ENCODE measurements around the genes TXNDC5, GCNT2 and MAK.

- PRO-cap, result no peak
These were observed 20.9 kb upstream of the SNRNP48 start for GRCh38 chr6:7568970-7569634.

DNA sequence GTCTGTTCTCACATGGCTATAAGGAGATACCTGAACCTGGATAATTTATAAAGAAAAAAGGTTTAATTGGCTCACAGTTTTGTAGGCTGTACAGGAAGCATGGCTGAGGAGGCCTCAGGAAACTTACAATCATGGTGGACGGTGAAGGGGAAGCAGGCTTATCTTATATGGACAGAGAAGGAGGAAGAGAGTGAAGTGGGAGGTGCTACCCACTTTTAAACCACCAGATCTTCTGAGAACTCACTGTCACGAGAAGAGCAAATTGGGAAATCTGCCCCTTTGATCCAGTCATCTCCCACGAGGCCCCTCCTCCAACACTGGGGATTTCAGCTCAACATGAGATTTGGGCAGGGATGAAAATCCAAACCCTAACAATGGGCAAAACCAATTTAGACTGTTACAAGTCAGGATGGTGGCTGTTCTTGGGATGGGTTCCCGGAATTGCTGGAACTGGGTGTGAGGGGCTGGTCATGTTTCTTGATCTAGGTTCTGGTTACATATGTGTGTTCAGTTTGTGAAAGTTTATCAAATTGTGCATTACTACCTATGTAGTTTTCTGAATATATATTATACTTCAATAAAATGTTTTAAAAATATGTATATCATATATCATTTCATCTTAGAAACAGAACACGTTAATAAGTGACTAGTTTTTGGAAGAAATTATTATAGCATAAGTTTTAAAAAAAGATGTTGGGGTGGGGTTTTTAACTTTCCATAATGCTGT lies 24.3 kb upstream of the BMP6 start:
- PRO-cap, result no peak

DNA sequence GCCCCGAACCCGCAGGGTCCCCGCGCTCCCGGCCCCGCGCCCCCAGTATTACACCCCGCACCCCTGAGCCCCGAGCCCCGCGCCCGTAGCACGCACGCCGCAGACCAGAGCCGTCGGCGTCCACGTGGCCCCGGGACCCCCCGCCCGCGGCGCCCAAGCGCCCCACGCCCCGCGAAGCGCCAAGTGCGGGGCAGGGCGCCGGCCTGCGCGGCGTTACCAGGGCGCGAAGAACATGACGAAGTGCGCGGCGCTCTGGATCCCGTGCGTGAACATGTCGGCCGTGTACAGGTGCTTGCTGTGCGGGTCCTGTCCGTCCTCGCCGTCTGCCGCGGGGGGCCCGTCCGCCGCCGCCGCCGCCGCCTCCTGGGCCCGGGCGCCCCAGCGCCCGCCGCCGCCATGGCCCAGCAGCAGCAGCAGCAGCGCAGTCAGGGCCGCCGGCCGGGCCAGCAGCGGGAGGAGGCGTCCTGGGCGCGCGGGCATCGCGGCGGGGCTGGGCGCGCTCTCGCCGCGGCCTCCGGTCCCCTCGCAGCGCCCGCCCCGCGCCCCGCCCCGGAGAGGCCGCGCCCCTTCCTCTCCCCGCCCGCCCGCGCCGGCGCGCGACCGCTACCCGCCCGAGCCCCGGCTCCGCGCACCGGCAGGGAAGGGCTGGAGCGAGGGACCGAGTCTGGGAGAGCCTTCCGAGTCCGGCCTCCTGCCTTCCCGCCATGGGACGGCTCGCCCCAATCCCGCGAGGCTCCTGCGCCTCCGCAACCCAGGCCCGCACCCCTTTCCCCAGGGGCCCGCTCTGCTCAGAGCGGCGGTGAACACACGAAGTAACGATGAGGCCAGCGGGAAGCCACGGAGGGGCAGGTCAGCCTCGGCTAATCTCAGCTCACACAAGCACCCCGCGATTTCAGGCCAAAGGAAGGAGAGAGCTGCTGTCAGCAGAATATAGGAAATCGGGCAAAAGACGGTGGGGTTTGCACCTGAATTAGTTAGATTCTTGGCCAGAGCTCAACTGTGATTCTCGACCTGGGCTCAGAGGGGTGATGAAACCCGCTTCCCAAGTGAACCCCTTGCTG lies at the start of gene TXNDC5:
TSS of gene TXNDC5 (minus strand) at position 492 of the 1,061 bp plus-strand sequence.
- PRO-cap, result bidirectional peak, plus-strand start at position 629 of the sequence, minus-strand start at position 492 of the sequence

DNA sequence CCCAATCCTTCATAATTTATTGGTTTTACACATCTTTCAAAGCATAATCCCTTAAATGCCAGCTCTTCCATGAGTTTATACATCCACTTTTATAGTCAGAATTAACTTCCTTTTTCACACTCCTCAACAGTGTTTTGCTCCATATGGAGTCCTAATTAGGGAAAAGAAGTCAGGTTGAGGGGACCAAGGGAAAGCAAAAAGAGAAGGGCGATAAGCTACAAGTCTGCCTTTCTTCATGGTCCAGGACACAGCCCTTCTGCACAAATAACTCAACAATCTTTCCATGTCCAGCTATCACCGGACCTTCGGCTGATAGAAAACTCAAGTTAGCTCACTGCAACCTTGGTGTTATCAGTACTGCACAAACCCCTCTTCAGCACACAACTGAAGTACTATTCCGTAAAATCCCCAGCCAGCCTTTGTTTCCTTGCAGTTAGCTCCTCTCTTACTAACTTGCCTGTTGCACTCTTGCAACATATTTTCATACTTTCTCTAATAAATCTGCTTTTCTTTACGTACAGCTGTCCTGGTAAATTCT lies 2.0 kb downstream of the EEF1E1 start:
- PRO-cap, result no peak

- PRO-cap, result no peak
These were observed 5.8 kb upstream of the EEF1E1 start for GRCh38 chr6:8107981-8108696.

DNA sequence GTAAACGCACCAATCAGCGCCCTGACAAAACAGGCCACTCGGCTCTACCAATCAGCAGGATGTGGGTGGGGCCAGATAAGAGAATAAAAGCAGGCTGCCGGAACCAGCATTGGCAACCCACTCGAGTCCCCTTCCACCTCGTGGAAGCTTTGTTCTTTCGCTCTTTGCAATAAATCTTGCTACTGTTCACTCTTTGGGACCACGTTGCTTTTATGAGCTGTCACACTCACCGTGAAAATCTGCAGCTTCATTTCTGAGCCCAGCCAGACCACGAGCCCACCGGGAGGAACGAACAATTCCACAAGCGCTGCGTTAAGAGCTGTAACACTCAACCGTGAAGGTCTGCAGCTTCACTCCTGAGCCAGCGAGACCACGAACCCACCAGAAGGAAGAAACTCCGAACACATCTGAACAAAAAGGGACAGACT lies 231.8 kb upstream of the SLC35B3 start:
- PRO-cap, result no peak

GRCh38 chr6:9024578-9025369 lies 589.4 kb upstream of the SLC35B3 start:
- PRO-cap, result no peak

GRCh38 chr6:10141199-10141466 lies 273.7 kb downstream of the TFAP2A start:
- PRO-cap, result no peak

- PRO-cap, result no peak
These were observed 3.9 kb downstream of the TFAP2A start for GRCh38 chr6:10410974-10411397.

DNA sequence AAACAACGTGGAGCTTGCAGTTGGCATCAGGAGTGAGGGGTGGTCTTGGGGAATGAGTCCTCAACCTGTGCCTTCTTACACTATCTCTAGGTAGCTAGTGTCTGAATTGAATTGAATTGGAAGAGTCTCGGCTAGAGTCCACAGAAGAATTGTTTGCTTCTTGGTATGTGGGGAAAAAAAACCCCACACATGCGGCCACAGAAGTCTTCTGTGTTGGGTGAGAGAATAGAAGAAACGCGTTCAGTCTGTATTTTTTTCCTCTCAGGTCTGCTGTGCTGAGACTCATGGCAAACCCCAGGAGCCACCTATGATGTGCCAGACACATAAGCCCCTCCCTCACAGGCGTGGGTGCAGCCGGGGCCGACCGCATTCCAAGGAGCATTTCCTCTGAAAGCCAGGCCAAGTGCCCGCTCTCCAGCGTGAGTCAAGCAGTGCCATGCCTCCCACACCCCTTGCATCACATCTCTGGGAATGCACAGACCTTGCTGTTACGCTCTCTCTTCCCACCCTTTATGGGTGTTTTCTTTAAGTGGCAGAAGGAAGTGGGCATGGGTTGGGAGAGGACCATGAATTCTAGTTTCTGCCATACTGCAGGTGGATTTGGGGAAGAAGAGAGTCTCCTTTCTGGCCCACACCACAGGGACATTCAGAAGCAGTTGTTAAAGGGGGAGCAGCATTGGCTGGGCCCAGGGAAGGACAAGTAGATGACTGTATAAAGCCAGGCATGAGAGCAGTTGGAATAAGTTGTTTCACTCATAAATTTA lies 36.9 kb upstream of the TFAP2A start:
- PRO-cap, result no peak

- PRO-cap, result no peak
These were observed 9.6 kb upstream of the GCNT2 start for GRCh38 chr6:10511401-10512017.

DNA sequence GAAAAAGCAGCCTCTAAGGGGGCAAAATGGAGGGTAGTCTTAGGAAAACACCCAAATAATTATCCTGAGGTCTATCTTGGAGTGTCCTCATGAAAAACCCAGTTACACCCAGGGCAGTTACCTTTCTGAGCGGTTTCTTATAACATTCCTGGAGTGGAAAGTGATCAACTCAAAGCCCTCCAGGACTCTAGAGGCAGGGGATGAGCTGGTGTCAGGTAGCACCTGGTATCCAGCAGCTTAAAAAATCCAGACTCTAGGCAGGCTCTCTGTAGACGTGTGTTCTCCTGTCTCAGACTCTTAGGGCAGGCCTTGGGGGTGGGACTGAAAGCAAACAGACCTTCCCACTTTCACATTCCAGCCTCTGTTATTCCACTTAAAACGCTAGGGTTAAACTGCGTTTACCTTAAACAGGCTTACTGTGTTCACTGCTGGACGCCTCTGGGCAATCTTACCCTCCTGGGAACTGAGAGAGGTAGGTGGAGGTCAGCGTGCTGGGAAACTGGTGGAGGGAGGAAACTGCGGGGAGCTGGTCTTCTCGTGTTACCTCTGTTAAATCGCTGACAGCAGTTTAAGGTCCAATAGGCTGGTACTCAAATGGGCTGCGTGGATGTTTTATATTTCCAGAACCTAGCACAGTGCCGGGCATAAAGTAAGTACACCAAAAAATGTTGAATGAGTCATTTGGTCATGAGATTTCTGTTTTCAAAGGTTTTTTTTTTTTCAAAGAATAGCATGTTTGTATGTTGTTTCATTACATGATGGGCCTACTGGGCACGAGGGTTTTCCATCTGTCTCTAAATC lies at the start of gene GCNT2:
TSS of gene GCNT2 (plus strand) at position 406 of the 801 bp plus-strand sequence.
- PRO-cap, result no peak

GRCh38 chr6:10526158-10526634 lies 5.0 kb downstream of the GCNT2 start:
- PRO-cap, result no peak

- PRO-cap, result no peak
These were observed 18.5 kb downstream of the GCNT2 start for GRCh38 chr6:10539467-10540182.

GRCh38 chr6:10565876-10566468 lies 44.8 kb downstream of the GCNT2 start:
- PRO-cap, result no peak

- PRO-cap, result no peak
These were observed 55.2 kb downstream of the GCNT2 start for GRCh38 chr6:10576178-10576826.

GRCh38 chr6:10610219-10610636 lies 84.2 kb downstream of the C6orf52 start:
- PRO-cap, result no peak

- PRO-cap, result bidirectional peak, plus-strand start at chr6:10838663, minus-strand start at chr6:10838539
These were observed at the start of gene MAK for GRCh38 chr6:10837582-10839003. Gene MAK, minus strand, starts transcription at chr6:10838539.

DNA sequence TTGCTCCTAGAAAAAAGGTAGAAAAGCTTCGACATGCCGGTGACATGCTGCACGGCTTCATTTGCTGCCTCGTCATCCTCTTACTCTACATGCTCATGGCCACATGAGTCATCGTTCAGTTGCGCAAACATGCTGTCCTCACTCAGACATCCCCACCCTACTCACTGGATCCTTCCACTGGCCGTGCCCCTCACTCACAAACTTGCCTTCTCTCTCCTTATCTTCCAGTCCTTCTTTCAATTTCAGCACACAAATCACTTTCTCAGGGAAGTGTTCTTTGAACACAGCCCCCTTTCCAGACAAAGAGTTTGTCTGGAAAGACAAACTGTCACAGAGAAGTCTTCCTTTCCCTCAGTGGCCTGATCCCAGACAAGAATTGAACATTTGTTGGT lies 32.3 kb upstream of the ERVFRD-1 start:
- PRO-cap, result no peak

GRCh38 chr6:11181300-11181780 lies 51.1 kb downstream of the NEDD9 start:
- PRO-cap, result no peak

Measured in SUDHL5 (cell line).